AG09309 (cell line): Measurements from ENCODE around the genes RCOR2, VEGFB and MAP4K2.

DNA sequence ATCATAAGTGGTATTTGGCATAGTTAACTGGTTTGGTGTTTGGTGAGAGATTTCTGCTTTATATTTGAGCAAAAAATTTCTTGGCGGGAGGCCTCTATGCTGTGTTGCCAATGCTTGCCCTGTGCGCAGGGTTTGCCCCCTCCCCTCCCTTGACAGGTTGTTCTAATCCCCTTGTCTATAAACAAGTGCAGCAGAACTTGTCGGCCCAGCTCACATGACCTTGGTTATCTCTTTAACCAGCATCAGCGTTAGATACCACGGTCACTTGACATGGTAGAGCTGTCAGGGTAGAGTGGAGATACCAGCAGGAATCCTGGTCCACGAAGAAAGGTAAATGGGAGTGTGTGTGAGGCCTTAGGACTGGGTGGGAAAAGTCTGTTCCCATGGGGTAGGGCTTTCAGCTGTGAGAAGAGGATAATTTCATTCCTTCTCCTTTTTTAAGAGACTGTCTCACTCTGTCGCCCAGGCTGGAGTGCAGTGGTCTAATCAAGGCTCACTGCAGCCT is 35.7 kb downstream of the MARK2 start:
- RRBS, result no CpG with 5 or more reads among the region's 7 CpGs

DNA sequence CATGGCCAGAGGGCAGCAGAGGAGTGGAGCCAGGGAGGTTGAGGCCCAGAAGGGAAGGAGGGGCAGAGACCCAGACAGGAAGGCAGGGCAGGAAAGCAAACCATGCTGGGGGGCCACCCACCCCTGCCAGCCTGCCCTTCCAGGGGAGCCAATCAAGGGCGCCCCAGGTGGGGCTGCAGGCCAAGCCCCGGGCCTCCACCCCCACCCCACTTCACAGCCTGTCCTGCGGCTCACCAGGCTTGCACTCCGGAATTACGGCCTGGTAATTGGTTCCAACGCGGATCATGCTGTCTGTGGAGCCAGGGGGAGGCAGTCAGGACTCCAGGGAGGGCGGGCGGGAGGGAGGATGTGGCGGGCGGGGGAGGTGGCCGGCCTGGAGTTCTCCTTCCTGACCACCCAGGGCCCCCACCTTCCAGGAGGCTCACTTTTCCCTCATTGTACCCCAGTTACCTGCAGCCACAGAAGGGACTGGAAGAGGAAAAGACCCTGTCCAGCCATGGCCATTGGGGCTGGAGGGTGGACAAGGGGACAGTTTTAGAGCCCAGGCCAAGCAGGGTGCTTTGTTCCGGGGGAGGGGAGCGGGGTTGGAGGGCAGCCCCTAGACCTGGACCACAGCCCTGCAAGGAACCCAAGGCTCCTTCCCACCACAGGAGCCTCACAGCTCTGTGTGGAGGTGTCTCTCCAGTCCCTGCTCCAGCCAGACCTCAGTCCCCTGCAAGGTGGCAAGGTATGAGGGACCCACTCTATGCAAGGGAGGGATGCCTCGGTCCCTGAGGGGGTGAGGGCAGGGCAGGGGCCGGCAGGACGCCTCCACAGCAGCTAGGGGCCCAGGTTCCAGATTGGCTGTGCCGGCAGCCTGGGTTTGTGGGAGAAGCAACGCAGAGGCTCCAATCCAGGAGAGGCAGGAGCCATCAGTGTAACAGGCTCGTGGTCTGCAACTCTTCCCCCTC is 1.4 kb downstream of the RCOR2 start:
- RRBS, result 28% methylated on average over 6 of the region's 20 CpGs

DNA sequence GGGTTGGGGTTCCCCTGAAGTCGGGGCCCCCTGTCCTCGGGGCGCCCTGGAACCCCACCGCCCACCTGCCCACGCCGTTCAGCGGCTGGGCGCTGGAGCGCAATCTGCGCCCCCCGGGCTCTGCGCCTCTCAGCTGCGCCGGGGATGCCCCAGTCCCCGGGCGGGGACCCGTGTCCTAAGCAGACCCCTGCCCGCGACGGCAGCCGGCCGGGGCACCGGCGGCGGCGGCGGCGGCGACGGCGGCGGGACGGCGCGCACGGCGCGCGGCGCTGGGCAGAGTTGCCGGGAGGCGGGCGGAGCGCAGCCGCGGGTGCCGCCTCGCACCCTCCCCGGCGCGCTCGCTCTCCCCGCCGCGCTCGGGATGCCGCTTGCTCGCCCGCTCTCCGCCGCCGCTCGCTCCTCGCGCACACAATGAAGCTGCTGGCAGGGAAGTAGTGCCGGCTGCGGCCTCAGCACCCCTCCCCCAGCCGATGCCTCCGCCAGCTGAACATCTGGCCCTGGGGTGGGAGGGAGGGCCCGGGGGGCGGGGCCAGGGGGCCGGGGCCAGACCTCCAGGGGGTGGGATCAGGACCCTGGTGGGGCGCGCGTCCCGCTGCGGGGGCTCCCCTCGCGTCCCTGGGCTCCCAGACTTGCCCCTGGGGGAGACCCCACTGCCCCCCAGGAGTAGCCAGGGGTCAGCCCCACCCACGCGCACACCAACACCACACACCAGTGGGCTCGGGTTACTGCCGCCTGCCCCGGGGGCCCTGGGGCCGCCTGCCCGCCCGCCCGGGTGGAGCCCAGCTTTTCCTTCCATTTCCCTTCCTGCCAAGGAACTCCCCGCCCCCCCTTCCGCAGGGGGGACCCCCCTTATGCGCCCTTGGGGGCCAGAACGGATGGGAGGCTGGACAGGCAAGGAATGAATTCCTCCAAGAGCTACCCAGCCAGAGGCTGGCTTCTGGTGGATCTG is at the start of gene RCOR2:
TSS of gene RCOR2 (minus strand) at position 413 of the 949 bp plus-strand sequence.
- RRBS, result 2% methylated on average over 38 of the region's 92 CpGs

DNA sequence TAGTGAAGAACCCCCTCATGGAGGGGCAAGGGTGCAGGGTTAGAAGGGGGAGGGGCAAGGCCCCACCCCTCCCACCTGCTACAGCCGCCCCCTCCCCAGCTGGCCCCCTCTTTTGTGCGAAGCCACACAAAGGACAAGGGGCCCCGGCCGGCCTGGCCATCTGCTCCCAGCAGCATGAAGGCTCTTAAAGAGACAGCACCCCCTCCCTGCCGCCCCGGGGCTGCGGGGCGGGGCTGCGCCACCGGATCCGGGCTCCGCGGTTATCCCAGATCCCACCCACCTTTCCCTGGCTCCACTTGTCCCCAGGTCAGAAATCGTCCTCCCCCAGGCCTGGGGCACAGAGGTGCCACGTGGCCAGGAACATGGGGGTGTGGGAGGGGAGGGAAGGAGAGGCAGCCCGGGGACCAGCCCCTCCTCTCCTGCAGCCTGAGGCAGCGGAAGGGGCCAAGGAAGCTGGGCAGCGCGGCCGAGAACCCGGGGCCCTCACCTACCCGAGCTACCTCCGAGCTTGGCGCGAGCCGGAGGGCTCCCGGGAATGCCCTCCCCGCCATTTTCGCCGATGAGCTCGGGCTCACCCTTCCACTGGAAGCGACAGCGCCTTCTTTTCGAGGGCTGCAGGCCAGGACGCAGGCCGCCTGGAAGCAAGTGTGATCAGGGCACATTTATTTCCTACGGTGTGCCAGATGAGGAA is 2.4 kb upstream of the RCOR2 start:
- RRBS, result 26% methylated on average over 13 of the region's 37 CpGs

DNA sequence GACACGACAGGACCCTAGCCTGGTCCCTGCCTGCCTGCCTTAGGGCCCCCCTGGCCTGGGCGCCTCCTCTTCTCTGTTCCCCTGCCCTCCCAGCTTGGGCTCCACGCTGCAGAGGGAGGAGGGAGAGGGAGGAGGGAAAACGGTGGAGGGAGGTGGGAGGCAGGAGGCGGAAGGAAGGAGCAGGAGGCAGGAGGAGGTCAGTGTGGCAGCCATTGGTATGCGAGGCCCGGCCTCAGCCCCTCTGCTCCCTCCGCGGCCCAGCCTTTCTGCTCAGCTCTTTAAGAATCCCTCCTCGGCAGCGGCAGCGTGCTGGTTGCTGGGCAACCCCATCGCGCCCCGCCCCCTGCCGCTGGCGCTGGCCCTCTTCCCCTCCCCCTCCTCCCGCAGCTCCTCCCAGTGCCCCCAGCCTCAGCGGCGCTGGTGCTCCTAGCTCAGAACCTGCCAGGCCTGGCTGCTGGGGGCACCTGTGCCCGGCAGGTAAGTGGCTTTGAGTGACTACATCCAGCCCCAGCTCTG is 7.4 kb upstream of the FLRT1 start:
- RRBS, result no CpG with 5 or more reads among the region's 21 CpGs

DNA sequence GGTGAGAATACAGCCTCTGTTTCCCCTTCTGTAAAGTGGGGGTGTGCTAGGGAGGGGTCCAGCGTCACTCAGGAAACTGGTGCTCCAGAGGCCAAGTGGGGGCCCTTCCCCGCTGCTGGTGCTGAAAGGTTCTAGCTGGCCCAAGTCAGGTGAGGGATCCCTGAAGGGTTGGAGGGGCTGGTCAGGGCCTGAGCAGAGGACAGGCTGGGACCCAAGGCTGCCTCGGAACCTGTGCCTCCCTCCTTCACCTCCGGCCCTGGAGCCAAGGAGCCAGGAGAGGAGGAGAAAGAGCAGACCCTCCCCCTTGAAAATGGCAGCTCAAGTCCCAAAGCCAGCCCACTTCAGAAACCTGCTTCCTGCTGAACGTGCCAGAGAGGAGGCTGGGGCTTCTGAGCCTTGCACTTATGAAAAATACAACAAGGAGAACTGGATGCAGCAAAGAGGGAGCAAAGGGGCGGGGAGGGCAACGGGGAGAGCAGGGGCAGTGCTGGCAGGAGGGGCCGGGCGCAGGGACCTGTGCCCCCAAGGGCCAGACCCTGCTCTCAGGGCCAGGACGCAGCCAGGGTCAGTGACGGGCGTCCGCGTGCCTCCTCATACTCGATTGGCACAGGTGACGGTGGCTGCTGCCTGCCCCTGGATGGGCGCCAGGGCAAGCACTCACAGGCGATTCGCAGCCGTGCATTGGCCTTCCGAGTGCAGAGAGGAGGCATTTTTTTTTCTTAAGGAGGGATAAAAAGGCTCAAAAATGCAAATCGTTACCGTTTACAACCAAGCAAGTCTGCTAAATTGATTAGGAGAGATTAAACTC is 43.1 kb downstream of the MACROD1 start:
- RRBS, result no CpG with 5 or more reads among the region's 23 CpGs

DNA sequence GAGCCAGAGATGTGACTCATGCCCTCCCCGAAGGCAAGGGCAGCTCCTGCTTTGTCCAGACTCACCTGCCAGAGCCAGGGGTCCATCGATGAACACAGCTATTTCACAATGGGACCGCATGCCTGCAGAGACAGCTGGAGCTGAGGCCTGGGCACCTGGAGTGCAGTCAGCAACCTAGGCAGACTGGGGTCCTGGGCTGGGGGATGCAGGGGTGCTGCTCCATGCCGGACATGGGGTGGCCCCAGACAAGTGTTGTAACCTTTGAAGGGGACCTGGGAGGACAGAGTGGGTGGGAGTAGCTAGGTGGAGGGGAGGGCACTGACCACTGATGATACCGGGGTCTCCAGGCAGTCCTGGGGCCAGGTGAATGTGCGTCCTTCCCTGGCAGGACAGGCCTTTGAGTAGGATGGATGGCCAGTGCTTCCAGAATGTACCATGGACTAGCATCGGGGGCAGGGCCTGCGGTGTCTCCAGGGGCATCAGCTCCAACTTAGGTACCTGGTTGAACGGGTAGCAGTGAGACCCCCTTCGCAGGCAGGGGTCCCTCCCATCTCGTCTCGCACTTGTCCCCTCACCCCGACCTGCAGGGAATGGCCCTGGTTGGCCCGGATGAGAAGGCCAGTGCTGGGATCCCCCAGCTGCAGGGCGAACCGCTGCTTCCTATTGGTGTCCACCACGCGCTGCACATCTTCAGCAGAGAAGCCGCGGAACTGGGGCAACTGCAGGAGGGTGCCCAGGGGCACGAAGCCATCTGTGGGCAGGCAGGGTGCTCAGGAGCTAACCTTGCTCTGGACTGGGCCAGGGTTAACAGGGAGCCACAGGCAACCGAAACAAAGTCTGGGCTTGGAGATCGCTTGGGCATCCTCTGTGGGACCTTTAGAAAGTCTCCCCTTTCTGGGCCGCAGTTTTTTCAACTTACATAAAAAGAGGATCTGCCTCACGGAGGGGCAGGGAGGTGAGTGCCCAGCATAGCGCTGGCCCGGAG is 1.5 kb downstream of the TRPT1 start:
- RRBS, result no CpG with 5 or more reads among the region's 27 CpGs

GRCh38 chr11:64234144-64234752 is at the start of gene VEGFB:
VEGFB (plus strand) TSS chr11:64234584.
- RRBS, result 4% methylated on average over 31 of the region's 83 CpGs

- RRBS, result no CpG with 5 or more reads among the region's 6 CpGs
These were observed 2.6 kb upstream of the ENSG00000286264 start for GRCh38 chr11:64238194-64238798.

DNA sequence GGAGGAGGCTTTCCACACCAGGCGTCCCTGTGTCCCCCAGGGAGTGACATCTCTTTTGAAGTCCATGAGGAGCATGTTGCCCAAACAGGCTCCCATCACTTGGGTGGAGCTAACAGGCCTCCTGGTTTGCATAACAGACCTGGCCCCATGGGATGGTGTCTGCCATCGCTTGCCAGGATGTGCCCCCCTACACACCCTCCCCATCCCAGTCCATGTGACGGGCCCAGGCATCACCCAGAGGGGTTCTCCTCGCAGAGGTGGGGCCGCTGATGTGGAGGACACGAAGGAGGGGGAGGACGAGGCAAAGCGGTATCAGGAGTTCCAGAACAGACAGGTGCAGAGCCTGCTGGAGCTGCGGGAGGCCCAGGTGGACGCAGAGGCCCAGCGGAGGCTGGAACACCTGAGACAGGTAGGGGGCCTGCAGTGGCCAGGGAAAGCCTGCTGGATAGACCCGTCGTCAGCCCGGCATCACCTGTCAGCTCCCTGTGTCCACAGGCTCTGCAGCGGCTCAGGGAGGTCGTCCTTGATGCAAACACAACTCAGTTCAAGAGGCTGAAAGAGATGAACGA is 14.4 kb downstream of the PLCB3 start:
- RRBS, result no CpG with 5 or more reads among the region's 17 CpGs

GRCh38 chr11:64284206-64284487 is 318 bp downstream of the BAD start:
- RRBS, result no CpG with 5 or more reads among the region's 10 CpGs

DNA sequence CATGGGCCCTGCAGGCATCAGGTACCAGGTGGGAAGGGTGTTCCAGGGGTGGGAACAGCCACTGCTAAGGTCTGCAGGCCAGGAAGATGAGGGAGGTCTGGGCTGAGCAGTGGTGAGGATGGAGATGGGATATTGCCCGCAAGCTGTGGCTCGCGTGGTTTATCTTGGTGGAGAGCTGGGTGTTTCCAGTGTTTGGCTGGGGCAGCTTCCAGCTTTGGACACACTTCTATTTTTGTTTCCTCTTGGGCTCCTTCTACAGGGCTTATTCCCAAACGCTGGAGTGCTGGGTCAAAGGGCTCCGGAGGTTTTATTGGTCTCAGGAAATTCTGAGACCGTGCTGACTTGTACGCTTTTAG is 10.7 kb upstream of the CCDC88B start:
- RRBS, result no CpG with 5 or more reads among the region's 7 CpGs

- RRBS, result no CpG with 5 or more reads among the region's 2 CpGs
These were observed 801 bp upstream of the CCDC88B start for GRCh38 chr11:64339325-64339481.

DNA sequence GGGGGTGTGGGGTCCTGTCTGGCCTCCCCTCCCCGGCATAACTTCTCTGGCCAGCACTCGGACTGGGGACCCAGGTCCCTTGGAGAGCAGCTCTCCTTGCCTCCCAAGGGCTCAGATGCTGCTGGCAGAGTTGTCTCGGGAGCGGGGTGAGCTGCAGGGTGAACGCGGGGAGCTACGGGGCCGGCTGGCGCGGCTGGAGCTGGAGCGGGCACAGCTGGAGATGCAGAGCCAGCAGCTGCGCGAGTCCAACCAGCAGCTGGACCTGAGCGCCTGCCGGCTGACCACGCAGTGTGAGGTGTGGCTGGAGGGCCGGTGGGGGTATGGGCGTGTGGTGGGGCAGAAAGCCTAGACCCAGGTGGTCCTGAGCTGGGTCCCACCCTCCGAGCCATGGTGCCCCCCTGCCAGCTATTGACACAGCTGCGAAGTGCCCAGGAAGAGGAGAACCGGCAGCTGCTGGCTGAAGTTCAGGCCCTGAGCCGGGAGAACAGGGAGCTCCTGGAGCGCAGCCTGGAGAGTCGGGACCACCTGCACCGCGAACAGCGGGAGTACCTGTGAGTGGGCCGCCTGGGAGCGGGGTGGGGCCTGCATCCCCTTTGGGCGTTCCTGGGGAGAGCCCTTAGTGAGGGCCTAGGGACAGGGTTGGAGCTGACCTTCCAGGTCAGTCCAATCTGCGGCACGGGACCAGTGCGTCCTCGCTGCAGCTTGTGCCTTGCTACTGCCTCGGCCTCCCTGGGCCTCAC is 5.8 kb upstream of the RPS6KA4 start:
- RRBS, result 27% methylated on average over 7 of the region's 35 CpGs

- RRBS, result no CpG with 5 or more reads among the region's 7 CpGs
These were observed 5.1 kb upstream of the PYGM start for GRCh38 chr11:64764931-64765214.

GRCh38 chr11:64802771-64803939 is at the start of gene MAP4K2:
MAP4K2 (minus strand) TSS chr11:64803214.
- RRBS, result 5% methylated on average over 68 of the region's 108 CpGs

DNA sequence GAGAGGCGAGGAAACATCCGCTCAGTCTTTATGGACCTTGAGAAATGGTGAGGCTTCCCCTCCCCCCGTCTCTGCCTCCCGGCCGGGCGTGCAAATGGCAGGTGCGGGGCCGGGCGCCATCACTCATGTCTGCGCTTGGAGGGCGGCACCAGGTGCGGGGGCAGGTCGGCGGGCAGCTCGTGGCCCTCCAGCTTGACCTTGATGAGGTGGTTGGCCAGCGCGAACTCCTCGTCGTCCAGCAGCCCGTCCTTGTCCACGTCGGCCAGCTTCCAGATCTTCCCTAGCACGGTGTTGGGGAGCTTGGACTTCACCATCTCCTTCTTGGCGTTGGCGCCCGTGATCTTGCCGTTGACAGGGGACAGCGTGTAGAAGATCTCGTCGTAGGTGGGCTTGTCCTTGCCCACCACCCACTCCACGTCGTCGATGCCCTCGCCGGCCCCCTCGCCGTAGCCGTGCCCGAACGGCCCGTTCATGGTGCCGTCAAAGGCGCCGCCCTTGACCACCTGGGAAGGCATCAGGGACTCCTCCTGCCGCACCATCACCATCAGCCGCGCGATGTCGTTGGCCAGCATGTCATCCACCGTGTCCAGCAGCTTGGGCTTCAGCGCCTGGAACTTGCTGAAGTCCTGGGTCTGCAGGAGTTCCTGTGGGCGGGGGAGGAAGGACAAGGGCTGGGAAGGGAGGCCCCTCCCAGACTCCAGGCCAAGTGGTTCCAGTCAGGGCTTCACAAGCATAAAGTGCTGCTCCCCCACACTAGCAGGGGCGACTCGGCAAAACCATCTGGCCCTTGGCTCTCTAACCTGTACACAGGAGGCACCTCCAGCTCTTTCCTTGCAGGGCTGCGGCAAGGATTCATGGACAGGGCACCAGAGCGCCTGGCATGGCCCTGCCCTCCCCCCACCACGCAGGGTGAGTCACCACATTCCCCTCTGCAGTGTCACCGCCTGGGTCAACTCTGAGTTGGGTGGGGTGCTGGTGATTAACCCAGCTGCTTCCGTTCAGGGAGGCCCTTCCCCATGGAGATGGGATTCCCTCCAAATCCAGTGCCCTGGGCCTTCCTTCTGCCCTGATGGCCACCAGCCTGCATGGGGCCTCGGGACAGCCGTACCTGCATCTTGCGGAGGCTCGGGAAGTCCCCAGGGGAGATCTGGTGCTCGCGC is 10.1 kb upstream of the CDC42BPG start:
- RRBS, result no CpG with 5 or more reads among the region's 65 CpGs

GRCh38 chr11:64862626-64863655 is 15.5 kb downstream of the EHD1 start:
- RRBS, result no CpG with 5 or more reads among the region's 26 CpGs

- RRBS, result no CpG with 5 or more reads among the region's 7 CpGs
These were observed 12.8 kb downstream of the EHD1 start for GRCh38 chr11:64865572-64866122.

DNA sequence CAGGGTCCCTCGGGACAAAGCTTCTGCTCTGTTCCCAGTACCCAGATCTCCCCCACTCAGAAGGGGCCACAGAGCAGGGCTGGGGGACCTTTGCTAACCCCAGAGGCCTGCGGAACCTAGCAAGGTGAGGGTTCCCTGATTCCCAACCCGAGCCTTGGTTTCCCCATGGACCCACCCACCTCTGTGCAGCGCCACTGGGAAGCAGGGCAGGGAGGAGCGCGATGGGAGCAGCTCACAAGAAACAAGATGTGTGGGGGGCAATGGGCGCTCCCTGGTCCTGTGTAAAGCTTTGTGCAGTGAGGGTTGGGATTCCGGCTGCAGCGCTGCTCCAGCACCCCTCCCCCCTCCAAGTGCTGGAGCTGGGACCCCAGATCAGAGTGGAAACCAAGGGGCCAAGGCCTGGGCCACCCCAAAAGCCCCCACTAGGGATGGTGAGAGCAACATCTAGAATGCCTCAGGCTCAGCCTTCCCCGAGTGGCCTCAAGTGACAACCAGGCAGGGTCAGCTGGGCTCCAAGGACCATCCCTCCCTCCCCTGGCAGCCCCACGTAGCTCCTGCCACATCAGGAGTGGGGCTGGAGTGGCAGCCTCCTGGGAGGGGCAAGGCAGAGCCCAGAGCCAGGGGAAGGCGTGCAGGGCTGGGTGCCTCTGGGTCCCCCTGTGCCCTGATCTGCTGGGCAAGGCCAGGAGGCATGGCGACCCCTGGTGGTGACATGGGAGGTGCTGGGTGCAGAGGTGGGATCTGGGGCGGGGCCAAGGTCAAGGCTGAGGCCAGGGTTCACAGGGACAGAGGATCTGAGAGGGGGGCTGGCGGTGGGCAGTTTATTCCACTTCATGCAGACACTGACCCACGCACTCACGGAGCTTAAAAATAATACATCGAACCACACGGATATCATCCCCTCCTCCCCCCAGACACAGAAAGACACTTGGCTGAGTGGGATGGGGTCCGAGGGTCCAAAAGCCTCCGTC is 15.6 kb upstream of the EHD1 start:
- RRBS, result no CpG with 5 or more reads among the region's 21 CpGs